ENCODE results near the gene PRR15.

- RRBS: 6% methylated on average over 24 of the region's 73 CpGs
These were observed 5.2 kb upstream of the HOXA13 start for GRCh38 chr7:27204812-27205816.

DNA sequence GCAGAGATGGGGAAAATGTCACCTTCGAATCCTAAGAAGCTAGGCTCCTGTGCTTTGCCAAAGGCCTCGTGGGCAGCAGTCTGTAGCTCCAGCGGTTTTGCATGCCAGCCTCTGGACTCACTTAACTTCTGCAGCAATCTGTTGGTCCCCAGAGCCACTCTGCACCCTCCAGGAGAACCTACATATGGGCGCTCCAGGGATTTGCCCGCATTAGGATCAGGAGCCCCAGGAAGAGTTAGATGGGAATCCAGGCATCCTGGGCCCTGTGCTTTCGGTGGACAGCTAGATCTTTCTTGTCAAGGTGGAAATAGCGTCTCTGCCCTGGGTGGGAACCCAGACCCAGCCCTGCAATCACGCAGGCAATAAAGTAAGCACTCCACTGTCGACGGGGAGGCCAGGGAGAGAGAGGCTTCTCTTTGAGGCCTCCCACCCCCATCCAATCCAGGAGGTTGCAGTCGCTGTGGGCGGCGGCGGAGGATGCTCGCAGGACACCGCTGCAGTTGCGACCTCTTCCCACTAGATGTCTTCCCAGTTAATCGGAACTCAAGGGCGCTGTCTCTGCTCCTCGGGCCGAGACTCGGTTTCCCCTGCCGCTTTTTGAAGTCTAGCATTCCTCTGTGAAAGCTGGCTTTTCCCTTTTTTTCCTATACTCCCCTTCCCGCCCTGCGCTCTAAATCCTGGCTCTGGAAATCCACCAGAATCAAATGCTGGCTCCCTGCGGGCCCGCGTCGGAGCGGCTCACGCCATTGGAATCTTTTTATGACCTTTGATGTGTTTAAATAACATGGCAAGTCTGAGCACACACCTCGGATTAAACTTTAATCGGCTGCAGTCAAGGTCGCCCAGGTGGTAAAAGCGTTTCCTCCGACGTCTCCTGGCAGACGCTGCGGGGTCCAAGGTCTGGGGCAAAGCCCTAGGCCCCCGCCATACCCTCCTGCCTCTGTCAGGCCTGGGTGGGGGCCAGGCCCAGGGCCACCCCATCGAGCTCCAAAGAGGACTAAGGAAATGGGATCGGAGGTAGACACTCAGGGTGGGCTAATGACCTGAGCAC lies 10.4 kb upstream of the HOXA13 start:
- RRBS: no CpG with 5 or more reads among the region's 42 CpGs

DNA sequence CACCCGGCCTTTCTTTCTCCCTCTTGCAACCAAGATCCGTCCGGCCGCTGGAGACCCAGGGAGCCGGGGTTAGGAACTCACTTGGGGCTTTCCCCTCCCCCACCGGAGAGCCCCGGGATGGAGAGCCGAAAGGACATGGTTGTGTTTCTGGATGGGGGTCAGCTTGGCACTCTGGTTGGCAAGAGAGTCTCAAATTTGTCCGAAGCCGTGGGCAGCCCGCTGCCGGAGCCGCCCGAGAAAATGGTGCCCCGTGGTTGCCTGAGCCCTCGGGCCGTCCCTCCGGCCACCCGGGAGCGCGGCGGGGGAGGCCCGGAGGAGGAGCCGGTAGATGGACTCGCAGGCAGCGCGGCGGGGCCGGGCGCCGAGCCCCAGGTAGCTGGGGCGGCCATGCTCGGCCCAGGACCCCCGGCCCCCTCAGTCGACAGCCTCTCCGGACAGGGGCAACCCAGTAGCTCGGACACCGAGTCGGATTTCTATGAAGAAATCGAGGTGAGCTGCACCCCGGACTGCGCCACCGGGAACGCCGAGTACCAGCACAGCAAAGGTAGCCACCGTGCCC lies 391 bp downstream of the EVX1 start:
- RRBS: 5% methylated on average over 28 of the region's 46 CpGs

- RRBS: no CpG with 5 or more reads among the region's 2 CpGs
These were observed 58.6 kb downstream of the HIBADH start for GRCh38 chr7:27603711-27604899.

DNA sequence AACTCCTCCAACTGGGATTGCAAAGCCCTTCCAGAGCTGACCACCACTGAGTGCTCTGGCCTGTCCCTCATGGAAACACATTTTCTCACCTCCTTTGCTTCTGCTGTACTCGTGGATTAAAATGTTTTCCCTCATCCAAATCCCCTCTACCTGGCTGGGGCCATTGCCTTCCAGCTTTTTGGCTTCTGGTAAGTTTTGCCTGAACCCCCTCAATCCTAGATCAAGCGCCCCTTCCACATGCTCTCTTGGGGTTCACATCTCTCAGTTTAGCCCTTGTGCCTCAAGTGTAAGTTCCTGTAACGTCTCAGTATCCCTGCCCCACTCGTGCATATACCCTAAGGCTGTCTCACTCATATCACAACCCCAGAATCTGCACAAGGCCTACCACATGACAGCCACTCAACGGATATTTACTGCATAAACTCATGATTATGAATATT lies 97.6 kb downstream of the JAZF1 start:
- RRBS: no CpG with 5 or more reads among the region's 5 CpGs

DNA sequence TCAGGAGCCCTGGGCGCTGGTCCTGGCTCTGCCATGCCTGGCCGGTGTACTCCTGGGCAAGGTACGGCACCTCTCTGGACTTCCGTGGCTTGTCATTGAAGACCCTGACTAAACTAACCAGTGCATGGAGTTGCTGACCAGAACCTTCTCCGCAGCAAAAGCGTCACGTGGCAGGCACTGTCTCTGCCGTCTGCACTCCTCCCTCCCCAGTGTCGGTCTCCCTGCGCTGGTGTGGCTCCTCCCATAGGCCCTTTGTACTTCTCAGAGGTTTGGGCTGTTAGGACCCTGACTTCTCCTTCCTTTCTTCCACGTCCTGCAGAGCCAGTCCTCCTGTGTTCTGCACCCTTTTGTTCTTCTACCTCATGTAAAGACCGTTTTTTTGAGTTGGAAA lies 100.6 kb upstream of the CREB5 start:
- RRBS: no CpG with 5 or more reads among the region's 12 CpGs

GRCh38 chr7:28410818-28411802 lies 1.2 kb upstream of the CREB5 start:
- RRBS: no CpG with 5 or more reads among the region's 26 CpGs

DNA sequence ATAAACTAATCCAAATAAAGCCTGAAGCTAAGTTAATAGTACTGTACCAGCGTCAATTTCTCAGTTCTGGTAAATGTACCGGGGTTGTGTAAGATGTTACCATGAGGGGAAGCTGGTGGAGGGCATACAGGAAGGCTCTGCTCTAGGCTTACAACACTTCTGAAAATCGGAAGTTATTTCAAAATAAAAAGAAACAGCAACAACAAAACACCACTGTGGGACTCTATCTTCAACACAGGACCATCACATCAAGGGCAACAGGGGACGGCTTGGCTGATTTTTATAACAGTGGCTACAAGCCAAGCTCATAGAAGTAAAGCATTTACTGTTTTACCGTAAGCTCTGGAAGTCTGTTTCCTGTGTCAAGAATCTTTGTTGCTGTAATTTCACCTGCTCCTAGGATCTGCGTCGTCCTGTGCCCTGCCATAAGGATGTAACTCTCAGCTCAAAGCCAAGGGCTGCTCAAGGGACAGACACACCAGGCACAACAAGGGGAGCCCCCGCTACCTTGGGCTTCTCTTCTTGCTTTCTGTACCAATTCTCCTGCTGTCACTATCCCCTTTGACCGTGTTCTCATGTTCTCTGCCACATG lies 257.2 kb downstream of the CREB5 start:
- RRBS: no CpG with 5 or more reads among the region's 9 CpGs

DNA sequence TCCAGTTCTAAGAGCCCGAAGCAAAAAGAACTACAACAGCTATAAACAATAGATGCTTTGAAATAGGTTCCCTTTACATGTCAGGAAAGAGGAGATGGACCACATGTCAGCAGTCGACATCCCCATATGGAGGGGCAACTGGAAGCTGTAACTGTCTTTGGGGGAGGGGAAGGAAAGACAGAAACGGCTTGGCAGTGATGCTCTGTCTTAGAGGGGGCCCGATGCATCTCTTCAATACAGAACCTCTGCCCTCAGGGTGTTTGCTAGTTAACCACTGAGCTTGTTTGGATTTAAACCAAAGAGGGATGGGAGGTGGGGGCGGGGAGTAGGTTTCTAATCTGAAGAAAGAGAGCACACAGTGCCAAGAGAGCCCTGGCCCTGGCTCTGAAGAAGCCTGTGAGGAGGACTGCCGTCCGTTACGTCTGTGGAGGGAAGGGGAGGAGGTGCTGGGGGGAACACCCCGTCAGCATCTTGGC lies 55.2 kb downstream of the CPVL start:
- RRBS: no CpG with 5 or more reads among the region's 9 CpGs

- RRBS: 2% methylated on average over 3 of the region's 21 CpGs
These were observed 424 bp downstream of the CPVL start for GRCh38 chr7:29145919-29146307.

DNA sequence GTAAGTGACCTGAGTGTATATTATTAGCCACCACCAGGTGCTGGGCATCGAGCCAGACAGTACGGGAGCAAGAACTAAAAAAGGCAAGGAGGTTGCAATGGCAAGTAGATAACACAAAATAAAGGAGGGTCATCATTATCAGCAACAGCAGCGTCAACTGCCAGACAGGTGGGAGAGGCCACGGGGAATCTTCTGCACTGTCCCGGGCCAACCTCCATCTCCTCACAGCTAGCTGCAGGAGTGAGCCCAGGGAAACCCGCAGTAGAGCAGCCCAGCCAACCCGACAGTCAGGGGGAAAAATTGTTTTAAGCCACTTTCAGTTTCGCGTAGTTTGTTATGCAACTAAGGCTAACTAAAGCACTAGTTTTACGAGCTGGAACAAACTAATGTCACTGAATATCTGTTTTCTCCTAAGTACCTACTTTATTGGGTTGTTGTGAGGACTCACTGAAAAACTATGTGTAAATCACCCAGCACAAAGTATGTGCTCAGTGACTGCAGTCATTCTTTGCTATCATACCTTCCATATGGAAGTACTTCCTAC lies 857 bp upstream of the CPVL start:
- RRBS: no CpG with 5 or more reads among the region's 10 CpGs

- RRBS: no CpG with 5 or more reads among the region's 4 CpGs
These were observed 1.5 kb upstream of the CPVL start for GRCh38 chr7:29147905-29148159.

DNA sequence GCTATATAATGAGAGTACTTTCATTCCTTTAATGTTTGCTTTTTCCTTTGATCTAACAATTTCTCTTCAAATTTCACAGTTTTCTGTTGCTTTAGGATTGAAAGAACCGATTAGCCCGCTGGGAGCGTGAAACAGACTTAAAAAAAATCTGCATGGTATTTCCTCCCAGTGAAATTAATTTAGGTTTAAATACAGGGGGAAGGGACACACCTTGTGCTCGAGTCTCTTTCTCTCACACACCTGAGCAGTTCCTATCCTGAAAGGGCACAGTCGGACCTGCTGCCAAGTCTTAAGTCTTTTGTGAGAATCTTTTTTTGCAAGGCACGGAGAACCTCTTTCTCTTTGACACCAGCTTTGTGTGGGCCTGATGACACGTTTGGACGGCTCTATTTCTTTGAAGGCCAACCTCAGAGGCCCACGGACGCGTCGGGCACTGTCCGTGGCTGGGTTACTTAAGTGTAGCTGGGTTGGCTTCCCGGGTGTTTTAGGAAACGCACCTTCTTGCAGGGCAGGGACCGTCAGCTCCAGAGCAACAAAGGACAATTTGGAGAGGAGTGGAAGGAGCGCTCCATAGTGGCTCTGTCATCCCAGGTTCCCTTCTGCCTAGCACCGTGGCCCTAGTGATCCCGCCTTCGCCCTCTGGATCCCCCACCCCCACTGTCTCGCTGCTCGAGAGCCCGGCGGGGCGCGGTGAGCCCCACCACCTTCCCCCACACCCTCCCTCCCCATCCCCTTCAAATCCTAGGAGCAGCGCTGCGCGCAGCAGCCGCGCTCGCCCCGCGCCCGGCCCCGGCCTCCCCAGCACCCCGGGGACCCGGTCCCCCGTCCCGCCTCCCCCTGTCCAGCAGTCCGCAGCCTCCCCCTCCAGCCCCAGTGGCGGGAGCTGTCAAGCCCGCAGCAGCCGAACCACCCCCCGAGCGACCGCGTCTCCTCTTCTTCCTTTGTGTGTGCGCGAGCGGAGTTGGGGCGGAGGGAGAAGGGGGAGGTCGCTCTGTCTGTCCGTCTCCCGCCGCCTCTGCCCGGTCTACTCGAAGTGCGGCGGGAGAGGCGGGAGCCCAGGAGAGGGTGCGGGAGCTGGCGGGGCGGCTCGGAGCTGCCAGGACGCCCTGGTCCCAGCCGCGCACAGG lies 733 bp upstream of the CHN2 start:
- RRBS: no CpG with 5 or more reads among the region's 68 CpGs

DNA sequence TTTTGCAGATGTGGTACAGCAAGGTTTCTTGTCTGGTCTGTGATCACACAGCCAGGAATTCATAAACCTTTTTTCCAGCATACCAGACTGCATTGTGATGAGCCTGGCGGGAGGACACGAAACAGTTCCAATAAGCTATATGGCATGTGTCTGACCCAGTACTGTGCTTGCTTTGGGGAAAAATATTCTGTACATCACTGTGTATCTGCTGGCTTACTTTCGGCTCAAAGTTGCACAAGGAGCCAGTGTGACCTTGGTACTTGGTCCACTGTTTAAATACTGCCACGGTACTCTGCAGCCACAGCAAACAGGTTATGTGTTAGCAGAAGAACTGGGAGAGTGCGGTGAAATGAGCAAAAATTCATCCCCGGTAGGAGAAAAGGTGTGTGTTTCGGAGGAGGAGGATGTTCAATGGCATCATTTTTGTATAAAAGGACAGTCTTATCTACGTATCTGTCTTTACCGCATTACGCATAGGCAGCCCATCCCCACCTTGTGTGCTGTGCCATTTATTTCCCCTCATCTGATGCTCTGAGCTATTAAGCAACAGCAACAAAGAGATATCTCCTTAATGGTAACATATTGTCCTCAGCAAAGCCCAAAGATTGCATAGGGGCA lies 36.5 kb downstream of the CHN2 start:
- RRBS: no CpG with 5 or more reads among the region's 10 CpGs

DNA sequence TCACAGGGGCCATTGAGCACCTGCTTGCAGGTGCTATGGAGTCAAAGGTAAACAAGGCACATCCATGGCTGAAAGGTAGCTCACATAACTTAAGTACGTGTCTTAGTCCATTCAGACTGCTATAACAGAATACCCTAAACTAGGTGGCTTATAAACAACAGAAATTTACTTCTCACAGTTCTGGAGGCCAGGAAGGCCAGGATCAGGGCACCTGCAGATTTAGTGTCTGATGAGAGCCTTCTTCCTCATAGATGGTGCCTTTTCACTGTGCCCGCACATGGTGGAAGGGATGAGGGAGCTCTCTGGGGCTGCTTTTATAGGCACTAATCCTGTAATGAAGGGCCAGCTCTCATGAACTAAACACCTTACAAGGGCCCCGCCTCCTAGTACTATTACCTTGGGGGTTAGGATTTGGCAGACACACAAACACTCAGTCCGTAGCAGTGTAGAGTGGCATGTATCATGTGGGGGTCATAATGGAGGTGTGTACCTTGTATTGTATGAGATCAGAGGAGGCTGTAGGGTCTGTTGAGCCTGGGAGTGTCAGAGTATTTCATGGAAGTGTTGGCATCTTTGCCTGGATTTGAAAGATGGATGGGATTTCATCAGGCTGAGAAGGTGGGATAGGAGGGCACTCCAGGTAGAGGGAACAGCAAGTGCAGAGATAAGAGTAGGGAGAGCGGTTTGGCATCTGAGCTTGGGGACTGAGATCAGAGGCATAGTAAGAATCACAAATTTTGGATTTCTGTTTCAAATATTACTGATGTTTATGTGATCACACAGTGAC lies 52.1 kb downstream of the CHN2 start:
- RRBS: no CpG with 5 or more reads among the region's 5 CpGs

- RRBS: no CpG with 5 or more reads among the region's 9 CpGs
These were observed 98.2 kb downstream of the CHN2 start for GRCh38 chr7:29292648-29293349.

GRCh38 chr7:29337537-29337937 lies 143.0 kb downstream of the CHN2 start:
- RRBS: no CpG with 5 or more reads among the region's 4 CpGs

DNA sequence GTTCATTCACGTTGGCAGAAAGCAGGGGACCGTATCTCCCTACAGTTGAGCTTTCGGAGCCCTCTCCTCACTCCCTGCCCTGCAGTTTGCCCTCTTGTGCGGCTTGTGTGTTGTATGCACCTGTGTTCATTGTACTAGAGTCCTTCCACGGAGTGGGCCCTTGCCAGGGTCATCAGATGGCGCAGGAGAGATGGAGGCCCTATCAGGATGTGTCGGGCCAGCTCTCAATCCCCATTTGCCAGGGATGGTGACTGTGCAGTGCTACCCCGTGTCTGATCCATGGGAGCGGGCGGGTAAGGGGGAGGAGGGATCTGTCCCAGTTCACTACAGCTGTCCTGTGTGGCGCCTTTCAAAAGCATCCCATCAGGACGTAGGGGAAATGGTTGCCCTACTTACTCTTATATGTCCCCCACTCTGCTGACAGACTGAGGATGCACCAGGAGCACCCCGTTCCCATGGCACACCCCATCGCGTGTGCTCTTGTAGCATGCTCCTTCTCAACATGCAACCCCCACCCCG lies 77.3 kb upstream of the PRR15 start:
- RRBS: no CpG with 5 or more reads among the region's 16 CpGs

DNA sequence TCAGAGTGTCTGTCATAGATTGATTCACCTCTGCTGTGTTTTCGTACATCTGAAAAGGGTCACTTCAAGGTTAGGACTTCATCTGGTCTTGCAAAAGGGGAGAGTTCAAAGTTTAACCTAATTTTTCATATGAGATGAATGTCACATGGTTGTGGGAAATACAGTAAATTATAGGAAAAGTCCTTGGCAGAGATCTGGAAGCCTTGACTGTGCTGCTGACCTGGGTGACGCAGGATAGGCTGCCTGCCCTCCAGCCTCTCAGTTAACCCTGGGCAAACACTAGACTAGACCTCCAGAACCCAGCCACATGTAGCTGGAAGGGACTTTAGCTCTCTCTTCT lies 75.5 kb upstream of the PRR15 start:
- RRBS: no CpG with 5 or more reads among the region's 2 CpGs

- RRBS: 3% methylated on average over 34 of the region's 73 CpGs
These were observed at the start of gene PRR15 for GRCh38 chr7:29563534-29564459. Gene PRR15 (plus strand): TSS chr7:29563835.